Left common carotid artery plus branches (tissue), 1 donor: ENCODE measurements around the genes SPDYE2, POLR2J3, NAPEPLD, SLC26A5 and RELN.

- PRO-cap, result no peak
Measured at GRCh38 chr7:102468641-102469210, 3.9 kb downstream of the LRWD1 start.

- PRO-cap, result no peak
Measured at GRCh38 chr7:102512432-102512821, 5.2 kb downstream of the RASA4B start.

- PRO-cap, result no peak
Measured at GRCh38 chr7:102550967-102551708, at the start of gene SPDYE2. TSS of gene SPDYE2 (plus strand) at chr7:102551226.

GRCh38 chr7:102572297-102572971 is at the start of gene POLR2J3:
TSS of gene POLR2J3 (minus strand) at chr7:102572583.
- PRO-cap, result no peak

DNA sequence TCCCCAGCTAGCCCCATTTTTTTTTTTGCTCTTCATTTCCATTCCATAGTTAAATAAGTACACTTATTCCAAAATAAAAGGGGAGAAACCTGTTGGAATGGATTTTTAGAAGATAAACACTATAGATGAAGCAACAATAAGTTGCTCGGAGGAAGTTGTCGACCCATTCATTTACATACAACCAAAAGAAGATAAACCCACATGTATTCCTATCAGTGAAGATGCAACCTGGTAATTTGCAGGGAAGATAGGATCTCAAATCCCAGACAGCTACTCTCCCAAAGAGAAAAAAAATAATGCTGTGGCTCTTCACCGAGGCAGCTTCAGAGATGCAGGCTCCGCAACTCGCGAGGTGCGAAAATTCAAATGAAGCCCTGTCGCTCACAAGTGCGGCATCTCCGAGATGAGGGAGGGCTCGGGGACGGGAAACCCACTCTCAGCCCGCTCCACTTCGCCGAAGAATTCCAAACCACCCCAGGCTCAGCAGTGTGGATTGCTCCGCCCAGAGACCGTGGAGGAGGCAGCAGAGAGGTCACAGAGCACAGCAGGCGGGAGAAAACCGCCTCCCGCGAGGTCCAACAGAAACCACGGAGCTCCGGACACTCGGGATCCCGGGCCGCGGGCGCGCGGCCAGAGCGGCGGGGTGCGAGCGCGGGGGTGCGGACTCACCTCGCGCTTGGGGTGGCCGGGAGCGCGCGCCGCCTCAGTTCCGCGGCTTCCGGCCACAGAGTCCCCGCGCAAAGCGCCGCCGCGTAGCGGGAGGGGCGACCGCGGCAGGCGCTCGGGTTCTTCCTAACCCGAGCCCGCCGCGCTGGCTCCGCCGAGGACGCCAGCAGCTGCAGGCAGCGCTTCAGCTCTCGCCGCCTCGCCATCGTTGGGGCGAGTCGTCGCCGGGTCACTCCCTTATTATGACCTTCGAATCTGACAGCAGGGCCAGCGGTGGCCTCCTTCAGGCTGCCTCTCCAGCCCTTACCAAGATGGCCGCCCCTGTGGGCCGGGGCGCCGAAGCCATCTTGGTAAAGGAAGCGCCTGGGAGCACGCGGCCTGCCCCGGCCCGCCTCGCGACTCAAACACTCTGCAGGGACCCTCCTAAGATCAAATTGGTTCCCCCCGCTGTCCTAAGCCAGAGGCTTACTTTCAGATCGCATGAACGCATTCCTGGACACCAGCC is at the start of gene NAPEPLD:
TSS of gene NAPEPLD (minus strand) at position 490 of the 1,171 bp plus-strand sequence.
- PRO-cap, result bidirectional peak, plus-strand start at position 614 of the sequence, minus-strand start at position 459 of the sequence

GRCh38 chr7:103388603-103389244 is 41.3 kb downstream of the PSMC2 start:
- PRO-cap, result no peak

- PRO-cap, result no peak
Measured at GRCh38 chr7:103446054-103446716, at the start of gene SLC26A5. TSS of gene SLC26A5 (minus strand) at chr7:103446207.

DNA sequence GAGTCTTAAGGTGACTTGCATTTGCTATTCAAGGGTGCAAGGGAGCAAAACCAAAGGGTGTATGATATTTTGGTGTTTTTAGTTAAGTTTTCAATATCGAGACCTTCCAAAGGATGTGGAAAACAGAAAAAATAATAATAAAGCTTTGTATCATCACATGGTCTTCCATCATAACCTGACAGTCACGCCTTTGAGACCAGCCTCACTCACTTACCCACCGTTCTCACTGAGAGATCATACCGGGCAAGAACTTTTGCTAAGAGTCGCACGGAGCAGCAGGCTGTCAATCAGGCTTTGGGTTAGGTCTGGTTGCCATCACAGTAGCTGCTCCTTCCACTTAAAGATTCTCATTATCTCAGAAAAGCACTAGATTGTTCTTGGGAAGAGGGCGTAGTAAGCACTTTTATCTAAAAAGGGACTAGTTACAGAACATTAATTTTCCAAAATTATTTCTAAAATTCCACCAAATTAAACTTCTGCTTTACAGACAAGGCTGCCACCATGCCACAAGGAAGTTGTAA is 2.0 kb downstream of the RELN start:
- PRO-cap, result no peak

GRCh38 chr7:103989471-103990369 is at the start of gene RELN:
TSS of gene RELN (minus strand) at chr7:103989658.
- PRO-cap, result no peak

DNA sequence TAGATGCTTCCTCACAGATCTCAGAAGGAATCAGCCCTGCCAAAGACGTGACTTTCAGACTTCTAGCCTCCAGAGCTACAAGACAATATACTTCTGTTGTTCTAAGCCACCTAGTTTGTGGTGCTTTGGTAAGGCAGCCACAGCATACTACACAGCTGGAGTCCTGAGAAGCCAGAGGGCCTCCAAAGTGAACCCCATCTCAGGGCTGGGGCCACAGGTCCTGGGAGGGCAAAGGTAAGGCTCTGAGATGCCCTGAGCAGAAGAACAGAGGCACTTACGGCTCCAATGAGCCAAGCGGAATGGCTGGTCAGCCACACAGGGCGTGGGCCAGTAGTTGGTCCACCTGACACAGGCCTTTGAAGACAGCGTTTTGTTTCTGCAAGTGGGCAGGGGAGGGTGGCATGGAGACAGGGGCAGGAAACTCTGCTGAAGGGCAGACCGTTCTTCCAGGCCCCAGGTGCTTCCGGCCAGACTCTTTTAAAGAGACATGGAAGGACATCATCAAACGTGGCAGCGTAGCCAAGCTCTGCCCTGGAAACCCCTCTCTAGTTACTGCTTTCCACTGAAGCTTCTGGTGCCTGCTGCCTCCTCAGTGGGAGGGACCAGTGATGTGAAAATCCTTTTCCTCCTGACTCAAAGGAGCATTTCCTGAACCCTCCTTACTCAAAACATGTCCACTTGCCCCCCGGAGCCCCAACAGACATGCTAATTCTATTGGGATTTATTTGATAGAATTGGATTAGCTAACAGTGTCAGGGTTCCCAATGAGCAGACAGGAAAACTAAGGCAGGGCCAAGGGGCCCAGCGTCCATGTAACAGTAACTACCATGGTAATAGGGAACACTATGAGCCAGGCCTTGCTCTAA is 77.5 kb upstream of the KMT2E start:
- PRO-cap, result no peak

- PRO-cap, result bidirectional peak, plus-strand start at chr7:104983705, minus-strand start at chr7:104983678; bidirectional peak, plus-strand start at chr7:104983986, minus-strand start at chr7:104984165
Measured at GRCh38 chr7:104983578-104984606, 30.1 kb upstream of the KMT2E start.

DNA sequence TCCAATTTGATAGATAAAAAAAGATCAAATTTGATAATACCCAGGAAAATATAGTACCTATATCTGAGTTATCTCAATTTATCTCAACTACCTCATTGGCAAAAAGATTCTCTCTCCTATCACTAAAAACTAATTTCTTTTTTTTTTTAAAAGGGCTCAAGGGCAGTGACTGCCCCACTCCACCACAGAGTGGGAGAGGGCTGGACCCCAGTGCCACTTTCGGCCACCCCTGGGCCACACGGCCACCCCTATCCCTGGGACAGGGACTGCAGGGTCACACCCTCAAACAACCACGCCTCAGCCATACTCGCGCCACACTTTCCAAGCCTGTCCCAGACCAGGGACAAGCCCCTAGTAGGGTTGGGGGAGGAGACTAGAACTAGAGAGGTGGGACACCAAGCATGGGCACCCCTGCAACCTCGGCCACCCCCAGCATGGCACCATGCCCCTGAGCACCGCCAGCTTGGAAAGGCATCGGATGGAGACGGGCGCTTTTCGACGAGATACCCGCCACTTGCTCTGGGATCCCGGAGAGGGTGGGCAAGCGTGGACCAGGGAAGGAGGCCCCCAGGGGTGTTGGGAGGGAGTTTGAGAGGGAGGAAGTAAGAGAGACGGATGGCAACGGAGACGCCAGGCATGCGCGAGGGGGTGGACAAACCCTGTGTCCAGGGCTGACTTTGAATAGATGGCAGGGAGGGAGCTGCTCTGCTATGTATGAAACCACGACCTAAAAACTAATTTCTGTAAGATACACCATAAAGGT is 13.1 kb upstream of the KMT2E start:
- PRO-cap, result no peak

DNA sequence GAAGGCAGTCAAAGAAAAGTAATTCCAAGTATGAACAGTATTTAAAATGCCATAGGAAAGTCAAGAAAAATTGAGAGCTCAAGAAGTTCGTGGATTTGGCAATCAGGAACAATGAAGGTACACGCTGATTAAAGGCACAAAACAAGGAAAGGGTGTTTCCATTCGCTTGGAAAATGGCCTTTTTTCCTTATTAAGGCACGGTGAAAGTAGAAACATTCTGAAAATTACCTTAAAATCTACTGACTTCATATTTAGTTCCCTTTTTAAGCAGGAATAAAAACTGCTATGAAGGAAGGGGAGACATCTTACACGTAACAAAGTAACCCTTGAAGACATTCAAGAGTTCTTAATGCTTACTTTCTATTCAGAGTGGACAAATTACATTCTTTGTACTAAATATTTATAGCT is 3.2 kb upstream of the KMT2E start:
- PRO-cap, result no peak

- PRO-cap, result bidirectional peak, plus-strand start at chr7:105013199, minus-strand start at chr7:105013047; bidirectional peak, plus-strand start at chr7:105013719, minus-strand start at chr7:105013599; bidirectional peak, plus-strand start at chr7:105014249, minus-strand start at chr7:105014099
Measured at GRCh38 chr7:105013119-105014166, 562 bp upstream of the KMT2E start.

DNA sequence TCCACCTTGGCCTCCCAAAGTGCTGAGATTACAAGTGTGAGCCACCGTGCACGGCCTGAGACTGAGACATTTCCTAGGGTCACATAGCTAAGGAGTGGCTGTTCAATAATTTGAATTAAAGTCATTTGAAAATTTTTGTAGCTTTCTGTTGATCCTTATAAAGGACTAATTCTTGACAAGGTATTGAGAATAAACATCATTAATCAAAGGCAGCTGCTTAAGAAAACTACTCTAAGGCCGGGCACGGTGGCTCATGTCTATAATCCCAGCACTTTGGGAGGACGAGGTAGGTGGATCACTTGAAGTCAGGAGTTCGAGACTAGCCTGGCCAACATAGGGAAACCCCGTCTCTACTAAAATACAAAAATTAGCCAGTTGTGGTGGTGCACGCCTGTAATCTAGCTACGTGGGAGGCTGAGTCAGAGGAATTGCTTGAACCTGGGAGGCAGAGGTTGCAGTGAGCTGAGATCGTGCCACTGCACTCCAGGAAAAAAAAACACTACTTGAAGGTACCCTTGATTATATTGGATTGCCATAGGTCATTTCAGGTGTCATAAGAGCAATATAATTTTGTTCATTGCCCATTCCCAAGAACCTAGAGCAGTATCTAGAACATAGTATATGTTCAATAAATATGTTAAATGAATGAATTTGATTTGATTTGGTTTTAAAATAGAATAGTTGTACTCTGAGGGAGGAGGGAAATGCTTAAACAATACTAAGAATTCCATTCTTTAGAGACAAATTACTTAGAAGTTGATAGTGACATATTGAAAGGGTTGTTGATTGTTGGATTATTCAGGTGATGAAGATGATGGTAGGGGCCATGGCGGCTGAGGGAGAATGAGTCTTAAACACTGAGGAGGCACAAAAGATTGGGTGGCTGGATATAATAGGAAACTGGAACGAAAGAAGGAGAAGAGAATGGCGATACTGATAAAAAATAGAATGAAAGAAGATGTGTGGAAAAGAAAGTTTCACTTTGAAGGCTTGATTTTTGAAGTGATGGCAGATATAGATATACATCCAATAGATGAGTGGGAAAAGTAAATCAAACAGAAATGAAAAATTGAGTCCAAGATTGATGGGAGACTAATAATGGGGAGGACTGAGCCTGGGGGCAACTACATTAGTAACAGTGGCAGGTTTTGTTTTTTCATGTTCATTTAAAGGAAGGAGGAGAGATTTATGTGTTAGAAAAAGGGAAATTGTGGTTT is 15.2 kb downstream of the KMT2E start:
- PRO-cap, result no peak

DNA sequence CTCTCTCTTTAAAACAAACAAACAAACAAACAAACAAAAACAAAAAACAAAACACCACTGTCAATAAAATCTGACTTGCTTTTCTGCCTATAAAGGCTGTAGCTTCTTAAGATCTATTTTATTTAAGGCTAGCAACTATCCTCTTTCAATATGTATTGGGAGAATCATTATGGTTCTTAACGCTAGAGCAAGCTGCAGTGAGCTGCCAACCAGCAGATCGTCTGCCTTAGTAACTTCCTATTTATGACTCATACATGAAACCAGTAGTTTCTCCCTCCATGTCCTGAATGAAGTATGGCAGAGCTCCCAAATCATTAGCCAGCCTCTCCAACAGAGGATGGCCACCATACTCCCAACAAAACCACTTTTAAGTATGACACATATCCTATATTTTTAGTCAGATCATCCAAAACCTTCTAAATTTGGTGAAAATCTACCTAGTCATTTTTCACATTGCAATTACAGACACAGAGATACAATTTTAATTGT is 163.5 kb downstream of the SRPK2 start:
- PRO-cap, result no peak

DNA sequence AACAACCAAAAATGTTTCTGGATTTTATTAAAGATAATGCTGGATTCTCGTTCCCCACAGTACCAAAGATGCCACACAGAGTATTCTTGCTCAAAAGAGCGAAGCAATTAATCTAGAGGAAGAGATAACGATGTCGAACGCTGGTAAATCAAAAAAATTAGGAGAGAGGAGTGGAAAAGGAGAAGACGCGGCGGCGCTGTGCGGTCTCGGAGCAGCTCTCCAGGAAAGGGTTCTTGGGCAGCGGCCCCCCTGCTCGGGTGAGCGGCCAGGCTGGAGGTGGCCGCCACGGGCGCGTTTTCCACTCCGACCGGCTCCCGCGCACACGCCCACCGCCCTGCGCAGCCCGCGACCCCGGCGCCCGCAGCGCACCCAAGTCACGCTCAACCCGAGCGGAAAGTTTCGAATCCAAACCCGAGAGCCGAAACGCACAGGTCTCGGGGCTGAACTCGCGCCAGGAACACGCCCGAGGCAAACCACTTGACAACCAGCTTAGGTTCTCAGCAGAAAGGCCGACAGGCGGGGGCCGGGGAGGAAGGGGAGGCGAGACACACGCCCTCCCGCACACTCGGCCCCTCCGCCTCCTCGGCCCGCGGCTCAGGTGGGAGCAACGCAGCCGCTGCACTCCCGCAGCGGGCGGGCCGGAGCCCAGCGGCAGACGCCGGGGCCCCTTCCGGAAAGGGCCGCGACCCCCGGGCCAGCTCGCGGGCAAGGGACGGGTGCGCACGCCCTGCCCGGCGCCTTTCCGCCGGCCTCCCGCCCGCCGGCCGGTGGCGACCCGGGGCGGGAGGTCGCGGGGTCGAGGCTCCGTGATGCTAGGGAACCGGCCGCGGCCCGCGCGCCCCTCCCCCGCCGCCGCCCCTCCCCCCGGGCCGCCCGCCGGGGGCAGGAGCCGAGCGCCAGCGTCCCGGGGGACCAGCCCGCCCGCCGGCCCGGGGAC is 825 bp downstream of the SRPK2 start:
- PRO-cap, result no peak

- PRO-cap, result no peak
Measured at GRCh38 chr7:105487469-105488108, 34.5 kb downstream of the PUS7 start.

DNA sequence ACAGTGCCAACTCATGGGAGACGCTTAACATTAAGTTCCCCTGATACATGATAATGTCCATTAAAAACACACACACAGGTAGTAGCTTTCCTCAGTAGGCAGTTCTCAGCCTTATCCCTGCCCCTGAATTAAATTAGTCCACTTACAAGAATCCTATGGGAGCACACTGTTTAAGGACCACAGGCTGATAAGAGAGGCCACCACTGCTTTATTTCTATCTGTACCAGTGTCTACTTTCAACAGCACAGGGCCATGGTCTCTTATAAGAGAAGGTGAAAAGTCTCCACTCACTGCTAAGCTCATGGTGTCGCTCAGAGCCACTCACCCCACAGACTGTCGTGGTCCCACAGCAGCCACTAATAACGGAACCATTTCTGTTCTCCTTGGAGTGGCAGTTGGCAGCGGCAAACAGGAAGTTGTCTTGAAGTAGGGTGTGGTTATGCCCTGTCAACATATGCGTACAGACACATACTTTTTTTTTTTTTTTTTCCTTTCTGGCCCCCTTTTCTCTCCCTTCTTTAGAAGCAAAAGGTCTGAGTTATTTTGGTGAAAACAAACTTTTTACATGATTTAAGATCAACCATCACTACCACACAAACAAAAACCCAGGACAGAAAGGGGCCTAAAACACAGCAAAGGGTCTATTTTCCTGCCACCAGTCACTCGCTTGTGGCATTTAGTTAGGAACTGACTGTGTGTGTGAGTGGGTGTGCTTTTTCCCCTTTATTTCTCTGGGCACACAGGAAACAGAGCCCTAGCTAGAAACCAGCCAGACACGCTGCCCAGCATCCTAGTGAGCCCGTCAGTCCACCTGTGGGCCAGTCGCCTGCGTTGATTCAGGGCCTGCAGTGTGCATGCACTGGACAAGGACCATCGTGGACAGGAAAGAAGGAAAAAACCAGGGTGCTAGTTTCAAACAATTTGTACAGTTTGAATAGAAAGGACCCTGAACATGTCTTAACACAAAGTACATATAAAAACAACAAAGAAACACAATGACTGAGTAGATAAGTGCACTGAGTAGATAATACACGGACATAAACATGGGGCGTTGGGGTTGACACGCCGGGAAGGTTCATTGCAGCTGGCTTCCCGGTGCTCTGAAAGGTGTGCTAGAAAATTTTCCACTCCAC is 96.7 kb upstream of the EFCAB10 start:
- PRO-cap, result no peak

GRCh38 chr7:105689073-105689805 is 107.9 kb upstream of the EFCAB10 start:
- PRO-cap, result no peak